ENCODE results near the gene SLC66A3.

GRCh38 chr2:9801031-9802128 lies 41.9 kb upstream of the TAF1B start:
- PRO-cap = bidirectional peak, plus-strand start at chr2:9801242, minus-strand start at chr2:9801158; bidirectional peak, plus-strand start at chr2:9801396, minus-strand start at chr2:9801292
- RAMPAGE, long total RNA, 4 experiments = no peak in any of the 4 experiments

- PRO-cap = unidirectional peak, minus-strand start at chr2:9870540
- RAMPAGE, long total RNA, 4 experiments = no peak in any of the 4 experiments
Measured at GRCh38 chr2:9870371-9870723, 27.1 kb downstream of the TAF1B start.

GRCh38 chr2:10034164-10034816 lies 9.1 kb upstream of the KLF11 start:
- PRO-cap = no peak
- RAMPAGE, long total RNA, 4 experiments = no peak in any of the 4 experiments

DNA sequence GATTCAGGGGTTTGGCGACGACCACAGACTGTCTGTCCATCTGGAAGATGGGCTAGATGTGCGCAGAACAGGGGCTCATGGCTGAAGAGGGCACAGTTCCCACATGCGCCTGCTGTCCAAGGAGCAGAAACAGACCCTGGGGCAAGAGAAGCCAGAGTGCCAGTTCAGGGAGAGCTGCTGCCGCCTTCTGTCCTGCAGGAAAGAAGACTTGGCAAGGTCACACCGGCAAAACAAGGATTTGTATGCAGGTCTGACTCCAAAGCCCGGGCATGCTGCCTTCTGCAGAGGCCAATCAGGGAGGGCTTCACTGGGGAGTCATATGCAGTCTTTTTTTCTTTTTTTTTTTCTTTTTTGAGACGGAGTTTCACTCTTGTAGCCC lies 3.4 kb upstream of the KLF11 start:
- PRO-cap = no peak
- RAMPAGE, long total RNA, 4 experiments = no peak in any of the 4 experiments

GRCh38 chr2:10079198-10079858 lies 883 bp downstream of the CYS1 start:
- PRO-cap = no peak
- RAMPAGE, long total RNA, 4 experiments = no peak in any of the 4 experiments

DNA sequence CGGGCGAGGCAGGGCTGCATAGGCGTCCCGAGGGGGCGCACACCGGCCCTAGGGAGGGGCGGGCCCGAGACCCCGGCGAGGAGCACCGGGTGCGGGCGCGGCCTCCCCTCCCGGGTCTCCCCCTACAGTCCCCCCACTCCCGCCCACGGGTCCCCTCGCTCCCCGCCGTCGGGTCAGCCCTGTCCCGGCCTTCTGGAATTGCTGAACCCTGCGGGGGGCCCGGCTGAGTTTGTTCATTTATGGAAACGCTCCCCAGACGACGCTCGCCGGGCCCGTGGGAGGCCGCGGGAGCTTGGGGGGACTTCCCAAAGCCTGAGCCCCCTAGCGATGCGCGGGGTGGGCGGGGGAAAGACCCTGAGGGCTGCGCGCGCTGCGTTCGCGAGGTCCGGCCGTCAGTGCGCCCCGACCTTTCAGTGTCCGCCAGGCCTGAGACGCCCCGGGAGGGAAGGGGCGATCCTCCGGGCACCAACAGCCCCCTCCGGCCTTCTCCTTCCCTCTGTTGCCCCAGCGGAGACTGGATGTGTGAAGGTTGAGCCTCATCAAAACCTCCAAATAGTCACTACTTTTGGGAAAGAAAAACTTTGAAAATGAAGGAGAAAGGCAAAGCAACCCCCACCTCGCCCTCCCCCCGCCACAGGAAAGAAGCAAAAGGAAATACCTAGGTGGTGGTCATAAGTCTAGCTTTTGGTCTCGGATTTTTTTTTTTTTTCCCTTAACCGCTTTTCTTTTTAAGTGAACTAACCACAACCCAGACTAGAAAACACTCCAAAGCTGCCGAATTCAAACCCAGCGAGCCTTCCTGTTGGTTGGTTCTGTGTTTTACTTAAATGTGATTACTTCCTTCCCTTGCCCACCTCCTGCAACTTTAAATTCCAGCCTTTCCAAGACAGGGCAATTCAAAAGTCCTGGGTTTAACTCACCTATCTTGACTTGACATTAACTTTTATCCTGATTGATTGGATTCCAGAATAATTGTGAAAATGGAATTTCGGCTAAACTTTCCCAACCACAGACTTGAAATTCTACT lies 531 bp upstream of the CYS1 start:
- PRO-cap = no peak
- RAMPAGE, long total RNA, 4 experiments = no peak in any of the 4 experiments

GRCh38 chr2:10241226-10241594 lies 61.5 kb upstream of the HPCAL1 start:
- PRO-cap = unidirectional peak, plus-strand start at chr2:10241382
- RAMPAGE, long total RNA, 4 experiments = no peak in any of the 4 experiments

GRCh38 chr2:10329113-10329593 lies 26.4 kb downstream of the HPCAL1 start:
- PRO-cap = no peak
- RAMPAGE, long total RNA, 4 experiments = no peak in any of the 4 experiments

DNA sequence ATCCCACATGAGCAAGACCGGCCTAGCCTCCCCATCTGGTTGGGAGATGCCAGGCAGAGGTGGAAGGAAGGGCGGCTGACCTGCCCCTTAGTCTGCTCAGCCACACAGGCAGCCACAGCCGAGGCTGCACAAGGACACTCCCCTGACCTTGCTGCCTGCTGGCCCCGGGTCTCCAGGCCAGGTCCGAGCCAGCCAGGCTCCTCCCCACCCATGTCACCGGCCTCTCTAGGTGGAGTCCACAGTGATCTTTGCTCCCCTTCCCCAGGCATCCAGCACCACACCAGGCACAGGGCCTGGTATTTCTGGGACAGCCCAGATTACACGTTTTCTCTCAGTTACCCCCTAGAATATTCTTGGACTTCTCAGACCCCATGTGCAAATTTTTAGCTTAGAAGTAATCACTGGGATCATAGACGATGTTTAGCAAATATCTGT lies 47.1 kb downstream of the ODC1 start:
- PRO-cap = no peak
- RAMPAGE, long total RNA, 4 experiments = no peak in any of the 4 experiments

GRCh38 chr2:10427222-10428115 lies 20.7 kb downstream of the ODC1 start:
- PRO-cap = no peak
- RAMPAGE, long total RNA, 4 experiments = no peak in any of the 4 experiments

DNA sequence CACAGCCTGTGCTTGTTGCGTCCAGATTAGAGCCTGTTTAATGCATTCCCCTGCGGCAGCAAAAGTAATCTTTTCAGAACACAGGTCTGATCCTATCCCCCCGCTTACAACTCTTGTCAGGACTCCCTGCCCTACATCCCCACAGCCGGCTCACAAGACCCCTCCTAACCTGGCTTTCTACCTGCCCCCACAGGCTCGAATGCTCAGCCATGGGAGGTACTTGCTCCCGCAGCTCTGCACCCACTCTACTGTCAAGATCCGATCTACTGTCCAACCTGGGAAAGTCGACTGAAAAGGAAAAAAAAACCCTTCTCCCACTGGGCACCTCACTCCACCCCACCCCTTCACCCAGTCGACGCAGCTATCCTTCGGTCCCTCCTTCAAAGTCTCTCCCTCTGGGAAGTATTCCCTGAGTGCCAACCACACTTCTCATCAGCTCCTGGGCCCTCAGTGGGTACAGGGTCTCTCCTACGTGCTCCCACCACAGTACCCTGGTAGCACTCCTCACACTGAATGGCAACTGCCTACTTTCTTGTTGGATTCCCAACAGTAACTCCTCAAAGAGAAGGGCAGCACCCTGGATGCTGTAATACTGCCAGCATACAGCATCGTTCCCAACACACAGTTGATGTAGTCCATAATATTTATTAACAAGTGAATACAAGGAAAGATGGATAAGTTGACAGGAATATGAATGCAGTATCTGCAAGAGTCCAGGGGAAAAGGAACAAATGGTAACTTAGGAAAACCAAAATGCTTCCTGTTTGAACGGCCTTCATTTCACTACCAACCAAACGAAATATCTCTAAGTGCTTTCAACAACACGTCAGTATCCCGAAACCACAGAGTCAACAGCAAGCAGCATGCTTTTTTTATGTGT lies 47.2 kb downstream of the NOL10 start:
- PRO-cap = no peak
- RAMPAGE, long total RNA, 4 experiments = no peak in any of the 4 experiments

- PRO-cap = no peak
- RAMPAGE, long total RNA, 4 experiments = no peak in any of the 4 experiments
Measured at GRCh38 chr2:10690284-10690769, 552 bp upstream of the NOL10 start.

DNA sequence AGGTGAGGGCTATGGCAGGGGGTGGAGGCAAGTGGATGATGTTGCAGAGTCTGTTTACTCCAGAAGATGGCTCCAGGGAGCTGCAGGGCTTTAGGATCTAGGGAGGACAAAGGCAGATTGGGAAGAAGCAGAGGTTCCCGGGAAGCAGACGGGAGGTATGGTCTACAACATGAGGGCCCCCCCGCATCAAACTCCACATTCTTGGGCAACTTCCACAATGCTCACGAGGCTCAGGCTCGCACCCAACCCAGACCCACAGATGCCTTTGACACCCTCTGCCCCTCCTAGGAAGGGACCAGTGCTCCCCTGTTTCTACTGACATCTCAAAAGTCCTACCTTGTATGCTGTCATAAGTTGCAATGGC lies 12.0 kb upstream of the ATP6V1C2 start:
- PRO-cap = no peak
- RAMPAGE, long total RNA, 4 experiments = no peak in any of the 4 experiments

- PRO-cap = no peak
- RAMPAGE, long total RNA, 4 experiments = no peak in any of the 4 experiments
Measured at GRCh38 chr2:10765299-10765791, 43.9 kb downstream of the ATP6V1C2 start.

DNA sequence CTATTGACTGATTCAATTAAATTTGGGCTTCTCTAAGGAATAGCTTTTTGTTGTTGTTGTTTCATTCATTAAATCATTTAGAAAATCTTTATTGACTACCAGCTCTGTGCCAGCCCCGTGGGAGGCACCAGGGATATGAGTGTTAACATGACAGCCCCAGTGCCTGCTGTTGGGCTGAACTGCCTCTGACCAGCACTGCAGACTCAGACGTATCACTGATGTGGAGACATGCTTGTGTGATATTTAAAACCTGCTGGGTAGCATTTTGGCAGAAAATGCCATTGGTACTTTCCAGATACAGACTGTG lies 38.6 kb upstream of the KCNF1 start:
- PRO-cap = no peak
- RAMPAGE, long total RNA, 4 experiments = no peak in any of the 4 experiments

DNA sequence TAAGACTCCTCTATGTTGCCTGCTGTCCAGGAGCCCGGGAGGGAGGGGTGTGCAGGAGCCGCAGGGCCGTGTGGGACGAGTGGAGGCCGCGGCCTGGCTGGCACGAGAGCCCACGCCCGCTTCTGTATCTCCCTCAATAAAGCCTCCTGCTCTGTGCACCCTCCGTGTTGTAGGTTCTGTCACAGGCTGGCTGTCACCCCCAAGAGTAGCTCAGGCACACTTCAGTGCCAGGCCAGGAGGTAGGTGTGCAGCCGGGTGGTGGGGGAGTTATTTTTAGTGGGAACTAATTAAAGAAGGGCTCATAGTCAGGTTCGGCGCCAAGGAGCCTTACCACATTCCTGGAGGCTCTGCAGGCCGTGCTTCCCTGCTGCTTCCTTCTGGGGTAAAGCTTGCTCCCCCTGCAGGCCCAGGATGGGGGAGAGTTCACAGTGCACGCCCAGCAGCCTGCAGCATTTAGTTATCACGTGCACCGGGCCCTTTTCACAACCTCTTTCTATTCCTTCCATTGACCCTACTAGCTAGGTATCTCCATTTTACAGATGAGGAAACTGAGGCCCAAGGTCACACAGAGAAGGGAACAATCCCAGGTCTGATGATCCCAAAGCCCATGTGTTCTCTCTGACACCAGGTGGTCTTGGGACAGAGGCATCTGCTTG lies 2.5 kb downstream of the KCNF1 start:
- PRO-cap = no peak
- RAMPAGE, long total RNA, 4 experiments = no peak in any of the 4 experiments

DNA sequence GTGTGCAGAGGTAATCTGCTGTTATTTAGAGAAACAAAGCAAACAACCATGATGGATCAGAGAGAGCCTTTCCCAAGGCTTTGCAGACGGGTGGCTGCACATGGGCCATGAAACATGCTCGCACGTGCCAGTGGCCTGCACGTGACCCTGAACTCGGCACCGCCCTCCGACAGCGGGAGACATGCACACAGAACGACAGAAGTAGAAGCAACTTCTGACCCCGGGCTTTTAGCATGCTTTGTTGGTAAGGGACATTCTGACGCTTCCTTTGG lies 108.7 kb upstream of the C2orf50 start:
- PRO-cap = no peak
- RAMPAGE, long total RNA, 4 experiments = no peak in any of the 4 experiments

DNA sequence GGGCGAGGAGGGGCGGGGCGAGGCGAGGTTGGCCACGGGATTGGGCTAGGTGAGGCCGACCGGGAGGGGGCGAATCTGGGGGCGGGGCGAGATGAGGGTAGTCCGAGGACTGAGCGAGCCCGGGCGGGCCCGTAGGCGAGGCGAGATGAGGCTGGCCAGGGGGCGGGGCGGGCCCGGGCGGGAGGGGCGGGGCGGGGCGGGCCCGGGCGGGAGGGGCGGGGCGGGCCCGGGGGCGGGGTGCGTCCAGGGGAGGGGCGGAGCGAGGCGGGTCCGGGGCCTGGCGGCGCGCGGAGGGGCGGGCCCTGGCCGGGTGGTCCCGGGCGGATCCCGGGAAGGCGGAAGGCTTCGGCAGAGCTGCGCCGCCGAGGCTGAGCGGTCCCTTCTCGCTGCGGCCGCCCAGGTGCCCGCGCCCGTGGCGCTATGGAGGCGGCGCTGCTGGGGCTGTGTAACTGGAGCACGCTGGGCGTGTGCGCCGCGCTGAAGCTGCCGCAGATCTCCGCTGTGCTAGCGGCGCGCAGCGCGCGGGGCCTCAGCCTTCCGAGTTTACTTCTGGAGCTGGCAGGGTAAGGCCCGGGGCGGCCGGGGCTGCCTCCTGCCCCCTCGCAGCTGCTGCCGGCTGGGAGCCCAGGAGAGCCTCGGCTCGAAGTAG lies at the start of gene SLC66A3:
Gene SLC66A3 (plus strand): TSS at position 341 of the 649 bp plus-strand sequence.
- PRO-cap = bidirectional peak, plus-strand start at position 351 of the sequence, minus-strand start outside the sequence; unidirectional peak, plus-strand start at position 491 of the sequence
- RAMPAGE, long total RNA, 4 experiments = start-site peak on the plus strand in 1 of 4 experiments, centred at position 335 of the sequence, 181 reads per replicate

GRCh38 chr2:11224069-11224752 lies 68.9 kb downstream of the SLC66A3 start:
- PRO-cap = no peak
- RAMPAGE, long total RNA, 4 experiments = no peak in any of the 4 experiments

DNA sequence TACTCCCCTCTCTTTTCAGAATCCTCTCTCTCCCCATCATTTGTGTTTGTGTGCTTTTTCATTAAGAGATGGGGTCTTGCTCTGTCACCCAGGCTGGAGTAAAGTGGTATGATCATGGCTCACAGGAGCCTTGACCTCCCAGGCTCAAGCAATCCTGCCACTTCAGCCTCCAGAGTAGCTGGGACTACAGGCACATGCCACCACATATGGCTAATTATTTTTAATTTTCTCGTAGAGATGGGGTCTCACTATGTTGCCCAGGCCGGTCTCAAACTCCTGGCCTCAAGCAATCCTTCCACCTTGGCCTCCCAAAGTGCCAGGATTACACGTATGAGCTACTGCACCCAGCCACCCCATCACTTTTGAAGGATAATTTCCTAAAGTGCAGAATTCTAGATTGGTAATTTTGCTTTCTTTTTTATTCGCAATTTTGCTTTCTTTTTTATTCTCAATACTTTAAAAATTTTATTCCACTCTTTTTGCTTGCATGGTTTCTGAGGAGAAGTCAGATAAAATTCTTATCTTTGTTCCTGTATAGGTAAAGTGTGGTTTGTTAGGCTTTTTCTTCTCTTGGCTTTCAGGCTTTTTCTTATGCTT lies 74.6 kb downstream of the ROCK2 start:
- PRO-cap = no peak
- RAMPAGE, long total RNA, 4 experiments = no peak in any of the 4 experiments